Skin of body (tissue), 2 donors: ENCODE results near the gene ADAM10.

- RAMPAGE, long total RNA, result no peak
Observed at GRCh38 chr15:58145982-58147266, 8.2 kb downstream of the AQP9 start.

- RAMPAGE, long total RNA, result no peak
Observed at GRCh38 chr15:58148627-58149386, 10.6 kb downstream of the AQP9 start.

DNA sequence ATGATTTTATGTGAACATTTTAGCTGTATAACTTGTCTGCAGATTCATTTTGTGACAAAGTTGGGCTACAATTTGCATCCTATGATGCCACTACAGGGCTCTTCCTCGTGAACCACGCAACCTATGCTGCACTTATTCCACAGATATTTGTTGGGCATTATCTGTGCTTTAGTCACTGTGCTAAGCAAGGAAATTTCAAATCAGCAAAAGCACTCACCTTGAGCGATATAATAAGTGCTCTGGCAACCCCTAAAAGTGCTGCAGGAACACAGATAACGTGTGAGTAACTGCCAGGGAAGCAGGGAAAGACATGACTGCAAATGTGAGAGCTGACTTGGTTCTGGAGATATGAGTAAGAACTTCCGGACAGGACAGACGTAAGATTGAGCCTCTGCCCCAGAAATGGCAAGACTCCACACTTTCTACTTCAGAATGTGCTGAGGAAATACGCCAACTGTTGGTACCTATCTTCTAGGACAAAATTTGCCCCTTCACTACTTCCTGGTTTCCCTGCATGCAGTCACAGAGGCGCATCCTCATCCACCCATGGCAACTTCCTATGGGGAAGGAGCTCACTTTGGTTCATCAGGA lies 41.5 kb downstream of the AQP9 start:
- RAMPAGE, long total RNA, result no peak

DNA sequence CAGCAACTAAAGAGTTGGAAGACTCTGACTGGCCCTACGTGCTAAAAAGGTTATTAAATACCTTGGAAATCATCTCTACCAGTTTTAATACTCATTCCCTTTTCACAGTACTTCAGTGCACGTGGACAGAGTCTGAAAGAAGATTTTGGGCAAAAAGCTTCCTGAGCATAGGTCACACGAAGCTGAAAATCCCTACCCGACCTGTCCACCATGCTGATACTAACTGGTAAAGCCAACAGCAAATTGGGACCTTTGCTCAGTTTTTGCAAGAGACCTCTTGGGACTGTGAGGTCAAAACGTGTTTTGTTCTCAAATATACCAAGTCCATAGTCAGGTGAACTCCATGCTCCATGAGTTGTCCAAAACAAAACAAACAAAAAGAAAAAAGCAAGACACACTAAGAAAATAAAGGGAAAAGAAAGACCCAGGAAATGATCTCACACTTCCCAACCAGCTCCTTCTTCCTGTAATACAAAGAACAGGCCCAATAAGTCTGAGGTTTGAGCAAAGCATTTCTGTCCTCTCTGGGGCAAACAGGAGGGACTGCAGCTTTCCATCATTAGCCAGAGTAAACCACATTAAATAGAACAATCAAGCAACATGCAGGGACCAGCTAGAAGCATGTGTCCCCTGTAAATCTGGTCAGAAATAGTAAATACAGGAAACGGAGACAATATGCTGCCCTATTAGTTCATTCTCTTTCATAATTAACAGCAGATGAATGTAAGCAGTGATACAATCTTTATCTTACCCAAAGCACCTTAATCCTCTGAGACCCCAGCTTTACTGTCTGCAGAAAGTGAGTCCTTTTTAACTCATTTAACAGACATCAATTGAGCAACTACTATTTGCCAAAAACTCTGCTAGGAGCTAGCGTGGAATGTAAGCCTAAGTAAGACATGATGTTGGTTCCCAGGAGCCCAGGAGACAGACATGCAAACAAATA lies 125.1 kb upstream of the LIPC start:
- RAMPAGE, long total RNA, result no peak

DNA sequence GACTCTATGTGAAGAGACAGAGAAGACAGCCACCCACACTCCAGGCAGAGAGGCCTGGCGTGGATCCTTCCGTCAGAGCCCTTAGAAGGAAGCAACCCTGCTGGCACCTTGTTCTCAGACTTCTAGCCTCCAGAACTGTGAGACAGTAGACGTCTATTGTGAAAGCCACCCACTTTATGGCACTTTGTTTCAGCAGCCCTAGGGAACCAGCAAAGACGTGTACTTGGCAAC lies 121.8 kb upstream of the LIPC start:
- RAMPAGE, long total RNA, result no peak

DNA sequence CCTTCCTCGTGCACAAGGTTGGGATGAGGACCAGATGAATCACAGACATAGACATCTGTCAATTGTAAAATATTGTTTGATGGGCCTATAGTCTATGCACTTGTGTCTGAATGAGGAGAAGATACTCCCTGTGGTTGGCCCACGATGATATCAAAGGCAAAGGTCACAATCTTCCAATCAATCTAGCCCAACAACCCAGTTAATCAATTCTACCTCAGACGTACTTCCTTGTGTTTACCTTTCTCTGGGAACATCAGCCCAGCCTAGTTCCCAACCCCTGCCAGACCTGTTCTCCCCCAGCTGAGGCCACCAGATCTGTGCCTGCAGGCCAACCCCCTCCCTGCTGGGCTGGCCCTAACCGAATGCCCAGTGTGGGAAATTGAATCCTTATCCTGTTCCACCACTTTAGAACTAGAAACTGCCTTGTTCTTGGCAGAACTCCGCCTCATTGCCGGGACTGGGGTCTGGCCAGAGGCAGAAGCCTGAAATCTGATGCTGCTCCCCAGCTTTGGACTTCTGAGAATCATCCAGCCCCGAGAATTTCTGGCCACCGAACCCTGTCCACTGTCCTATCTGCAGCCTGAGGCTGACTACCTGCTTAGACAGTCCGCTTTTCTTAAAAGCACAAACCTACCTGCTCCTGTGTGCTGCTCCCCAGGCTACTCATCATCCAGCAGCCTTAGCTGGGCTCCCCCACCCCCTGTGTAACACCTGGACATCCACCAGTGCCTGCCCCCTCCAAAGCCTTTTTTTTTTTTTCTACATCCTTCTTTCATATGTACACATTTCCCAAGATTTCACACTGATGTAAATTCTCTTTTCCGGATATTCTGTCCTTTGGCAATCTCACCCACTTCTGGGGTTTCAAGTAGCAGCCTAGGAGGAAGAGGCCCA lies 101.5 kb upstream of the LIPC start:
- RAMPAGE, long total RNA, result no peak

DNA sequence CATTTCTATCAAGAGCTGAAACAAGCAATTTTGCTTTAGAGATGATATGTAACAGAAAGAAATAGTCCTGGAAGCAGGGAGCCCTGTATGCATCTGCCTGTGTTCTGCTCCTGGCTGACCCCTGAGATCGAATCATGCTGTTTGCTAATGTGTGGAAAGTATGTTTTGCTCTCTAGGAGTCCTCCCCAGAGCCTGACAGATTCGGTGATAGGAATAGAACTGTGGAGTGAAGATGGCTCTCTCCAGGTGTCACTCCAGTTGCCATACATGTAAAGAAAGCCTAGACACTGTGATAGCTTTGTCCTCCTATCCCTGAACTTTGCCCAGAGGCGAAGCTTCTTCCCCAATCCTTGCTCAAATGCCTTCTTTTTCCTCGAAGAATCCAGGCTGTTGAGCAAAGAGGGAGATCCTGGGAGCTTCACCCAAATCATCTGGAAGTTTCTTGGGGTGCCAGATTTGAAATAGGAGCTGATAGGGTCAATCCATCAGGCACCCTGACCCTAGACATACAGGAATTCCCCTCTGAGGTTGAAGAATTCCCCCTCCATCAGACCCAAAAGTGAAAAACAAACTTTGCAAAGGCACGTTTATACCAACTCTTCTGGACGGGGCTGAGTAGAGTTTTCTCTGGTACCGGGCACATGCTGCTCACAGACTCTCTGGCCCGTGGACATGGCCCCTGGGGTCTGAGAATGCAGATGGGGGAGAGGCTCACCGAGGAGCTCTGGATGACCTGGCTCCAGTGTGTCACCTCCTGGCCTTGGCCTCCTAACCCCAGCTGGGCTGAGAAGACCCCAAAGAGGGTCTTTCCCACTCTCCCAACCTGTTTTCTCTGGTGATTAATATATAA lies 11.4 kb upstream of the LIPC start:
- RAMPAGE, long total RNA, result no peak

- RAMPAGE, long total RNA, result no peak
Observed at GRCh38 chr15:58447519-58448147, 15.8 kb downstream of the LIPC start.

GRCh38 chr15:58458046-58458620 lies 26.3 kb downstream of the LIPC start:
- RAMPAGE, long total RNA, result no peak

DNA sequence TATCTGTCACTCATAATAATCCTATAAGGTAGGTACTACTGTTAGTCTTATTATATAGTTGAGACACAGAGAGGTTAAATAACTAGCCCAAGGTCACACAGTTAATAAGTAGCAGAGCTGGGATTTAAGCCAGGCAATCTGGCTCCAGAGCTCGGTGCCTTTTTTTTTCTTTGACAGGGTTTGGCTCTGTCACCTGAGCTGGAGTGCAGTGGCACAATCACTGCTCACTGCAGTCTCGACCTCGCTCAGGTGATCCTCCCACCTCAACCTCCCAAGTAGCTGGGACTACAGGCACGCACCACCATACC lies 96.5 kb downstream of the LIPC start:
- RAMPAGE, long total RNA, result no peak

DNA sequence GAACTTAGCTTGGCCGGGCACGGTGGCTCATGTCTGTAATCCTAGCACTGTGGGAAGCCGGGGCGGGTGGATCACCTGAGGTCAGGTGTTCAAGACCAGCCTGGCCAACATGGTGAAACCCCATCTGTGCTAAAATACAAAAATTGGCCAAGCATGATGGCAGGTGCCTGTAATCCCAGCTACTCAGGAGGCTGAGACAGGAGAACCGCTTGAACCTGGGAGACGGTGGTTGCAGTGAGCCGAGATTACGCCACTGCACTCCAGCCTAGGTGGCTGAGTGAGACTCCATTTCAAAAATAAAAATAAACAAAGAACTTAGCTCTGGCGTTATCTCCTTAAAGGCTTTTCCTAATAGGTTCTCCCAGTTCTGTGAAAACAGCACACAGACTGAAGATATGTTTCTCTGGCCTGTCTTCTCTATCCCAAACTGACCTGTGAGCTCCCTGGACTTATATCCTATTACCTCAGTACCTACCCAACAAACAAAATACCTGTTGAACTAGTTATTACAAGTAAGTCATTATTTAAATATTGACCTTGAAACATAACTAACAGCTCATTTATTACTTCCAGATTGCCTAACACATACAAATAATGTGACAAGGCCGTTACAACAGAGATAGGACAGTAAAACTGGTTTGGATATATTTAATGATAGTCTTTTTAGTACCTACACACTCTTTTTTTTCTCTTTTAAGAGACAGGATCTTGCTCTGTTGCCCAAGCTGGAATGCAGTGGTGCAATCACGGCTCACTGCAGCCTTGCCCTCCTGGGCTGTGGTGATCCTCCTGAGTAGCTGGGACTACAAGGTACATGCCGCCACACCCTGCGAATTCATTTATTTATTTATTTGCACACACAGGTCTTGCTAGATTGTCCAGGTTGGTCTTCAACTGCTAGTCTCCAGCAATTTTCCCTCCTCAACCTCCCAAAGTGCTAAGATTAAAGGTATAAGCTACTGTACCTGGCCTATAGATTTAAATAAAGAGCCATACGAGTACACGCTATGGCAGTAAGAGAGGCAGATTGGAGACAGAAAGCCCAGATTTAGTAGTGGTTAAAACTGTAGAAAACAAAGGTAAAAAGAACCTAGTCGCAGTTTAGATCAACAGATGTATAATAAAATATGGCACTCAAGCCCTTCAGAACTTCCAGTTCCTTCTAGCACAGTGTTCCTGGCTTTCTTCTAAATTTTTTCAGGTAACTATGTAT lies 145.0 kb downstream of the ADAM10 start:
- RAMPAGE, long total RNA, result no peak

- RAMPAGE, long total RNA, result no peak
Observed at GRCh38 chr15:58628380-58629204, 120.9 kb downstream of the ADAM10 start.

DNA sequence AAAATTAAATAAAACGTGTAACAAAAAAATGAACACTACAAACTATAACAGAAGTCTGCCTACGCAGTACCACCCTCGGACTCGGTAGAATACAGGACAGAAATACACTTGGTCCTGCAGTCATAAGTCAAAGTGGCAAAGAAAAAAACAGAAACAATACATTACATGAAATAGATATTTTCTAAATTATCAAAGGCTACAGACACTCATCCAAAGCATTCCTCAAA lies 1.5 kb downstream of the ADAM10 start:
- RAMPAGE, long total RNA, result no peak

GRCh38 chr15:58749539-58750190 lies at the start of gene ADAM10:
Gene ADAM10 (minus strand): TSS chr15:58749707.
- RAMPAGE, long total RNA, result no peak

DNA sequence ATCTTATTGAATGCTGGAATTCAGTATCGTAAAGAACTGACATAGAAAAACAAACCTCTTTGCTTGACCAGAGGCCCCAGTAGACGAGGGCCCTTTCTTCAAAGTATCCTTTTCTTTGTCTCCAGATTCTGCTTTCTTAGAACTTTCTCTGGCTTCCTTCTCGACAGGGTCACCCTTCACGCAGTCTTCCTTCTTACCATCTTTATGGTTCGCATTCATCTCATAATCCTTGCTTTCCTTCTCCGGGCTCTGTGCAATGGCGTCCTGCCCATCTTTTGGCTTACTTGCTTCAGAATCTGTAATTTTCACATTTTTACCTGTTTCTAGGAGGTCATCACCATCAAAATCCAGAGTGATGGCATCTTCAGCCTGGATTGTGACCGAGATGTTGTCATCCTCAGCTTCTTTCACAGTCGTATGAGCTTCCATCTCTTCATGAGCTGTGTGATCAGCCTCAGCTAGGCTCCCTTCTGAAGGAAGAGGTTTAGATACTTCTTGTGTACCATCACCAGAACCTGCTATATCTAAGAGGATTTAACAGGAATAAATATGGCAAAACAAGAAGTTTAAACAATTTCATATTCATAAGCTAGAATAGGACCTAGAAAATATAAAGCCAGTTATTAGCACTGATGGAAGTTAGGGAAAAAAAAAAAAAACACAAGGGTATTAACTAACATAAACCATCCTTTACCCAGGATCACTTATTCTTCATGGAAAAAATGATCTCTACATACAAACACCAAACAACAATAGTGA lies 33.9 kb downstream of the SLTM start:
- RAMPAGE, long total RNA, result no peak

- RAMPAGE, long total RNA, result no peak
Observed at GRCh38 chr15:59237007-59237691, 30.5 kb downstream of the LDHAL6B start.

DNA sequence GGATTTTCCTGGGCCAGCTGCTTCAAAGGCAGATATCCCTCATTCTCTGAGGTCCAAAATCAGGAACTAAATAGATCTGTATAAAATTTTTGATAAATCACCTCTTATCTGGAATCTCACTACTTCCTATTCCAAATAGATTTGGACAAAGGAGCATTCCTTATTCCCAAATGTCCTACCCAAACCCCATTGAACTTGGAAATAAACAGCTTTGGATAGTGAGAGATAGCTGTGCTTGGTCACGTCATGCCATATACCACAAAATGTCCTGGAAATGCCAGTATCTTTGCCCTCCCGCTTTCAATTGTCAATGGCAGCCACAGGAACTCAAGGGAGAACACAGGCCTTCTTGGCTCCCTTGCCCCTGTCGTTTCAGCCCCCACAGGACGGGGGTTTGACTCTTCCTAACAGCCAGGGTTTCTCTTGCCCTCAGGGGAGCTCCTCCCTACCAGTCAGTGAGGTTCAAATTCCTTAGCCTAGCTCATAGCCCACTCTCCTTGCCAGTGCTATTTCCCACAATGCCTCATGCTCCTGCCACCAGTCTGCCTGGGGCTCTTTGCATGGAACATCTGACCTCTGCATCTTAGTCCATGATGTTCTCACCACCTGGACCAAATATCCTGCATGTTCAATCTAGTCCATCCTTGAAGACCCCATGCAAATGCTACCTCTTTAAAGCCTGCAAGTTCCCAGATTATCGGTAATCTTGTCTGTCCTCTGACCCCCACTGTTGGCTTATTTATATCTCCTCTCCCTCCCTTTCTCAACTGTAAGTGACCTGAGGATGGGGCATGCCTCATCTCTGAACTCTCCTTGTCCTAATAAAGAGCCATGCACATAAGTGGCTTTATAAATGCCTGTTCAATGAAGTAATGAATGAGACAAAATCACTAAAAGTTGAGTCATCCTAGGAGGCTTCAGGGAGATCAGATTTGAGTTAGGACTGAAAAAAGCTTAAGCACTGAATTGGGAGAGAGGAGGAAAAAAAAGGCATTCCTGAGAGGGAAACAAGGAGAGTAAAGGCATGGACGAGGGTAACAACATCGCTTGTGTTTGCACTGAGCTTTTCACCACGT lies 78.1 kb downstream of the MYO1E start:
- RAMPAGE, long total RNA, result no peak

- RAMPAGE, long total RNA, result no peak
Observed at GRCh38 chr15:59296054-59296908, 76.4 kb downstream of the MYO1E start.

- RAMPAGE, long total RNA, result no peak
Observed at GRCh38 chr15:59298104-59298968, 74.3 kb downstream of the MYO1E start.

DNA sequence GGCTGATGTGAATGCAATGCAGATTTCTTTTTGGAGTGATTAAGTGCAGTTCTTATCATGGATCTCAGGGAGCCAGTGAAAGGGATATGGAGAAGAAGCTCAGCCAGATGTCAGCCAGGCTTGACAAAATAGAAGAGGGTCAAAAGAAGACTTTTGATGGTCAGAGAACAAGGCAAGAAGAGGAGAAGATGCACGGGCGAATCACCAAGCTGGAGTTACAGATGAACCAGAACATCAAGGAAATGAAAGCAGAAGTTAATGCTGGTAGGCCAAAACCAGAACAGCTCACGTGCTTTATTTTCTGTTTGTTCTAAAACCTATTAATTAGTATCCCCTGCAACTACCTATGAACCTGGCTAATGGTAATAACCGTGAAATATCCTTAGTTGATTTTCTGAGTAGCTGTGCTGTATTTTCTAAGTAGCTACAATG lies 78.6 kb downstream of the FAM81A start:
- RAMPAGE, long total RNA, result no peak